Pericardium fibroblast (primary cell): ENCODE results near the genes SERPINA7, NUP62CL and ALG13.

DNA sequence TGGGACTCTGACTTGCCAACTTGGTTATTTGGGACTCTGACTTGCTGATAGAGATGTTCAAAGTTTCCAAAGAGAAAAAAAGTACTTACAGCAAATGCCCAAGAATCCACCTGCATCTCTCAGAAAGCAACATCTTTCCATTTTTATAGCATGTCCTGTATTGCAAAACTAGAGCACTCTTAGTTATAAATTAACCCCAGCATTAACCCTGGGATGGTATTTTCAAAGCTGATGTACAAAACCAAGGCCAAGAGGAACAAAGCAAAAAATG is at the start of gene SERPINA7:
TSS of gene SERPINA7 (minus strand) at position 119 of the 271 bp plus-strand sequence.
- RAMPAGE, long total RNA = no peak

- RAMPAGE, long total RNA = no peak
Observed at GRCh38 chrX:106780556-106781051, 21.9 kb upstream of the TBC1D8B start.

GRCh38 chrX:106912823-106913125 is 7.4 kb upstream of the CLDN2 start:
- RAMPAGE, long total RNA = no peak

DNA sequence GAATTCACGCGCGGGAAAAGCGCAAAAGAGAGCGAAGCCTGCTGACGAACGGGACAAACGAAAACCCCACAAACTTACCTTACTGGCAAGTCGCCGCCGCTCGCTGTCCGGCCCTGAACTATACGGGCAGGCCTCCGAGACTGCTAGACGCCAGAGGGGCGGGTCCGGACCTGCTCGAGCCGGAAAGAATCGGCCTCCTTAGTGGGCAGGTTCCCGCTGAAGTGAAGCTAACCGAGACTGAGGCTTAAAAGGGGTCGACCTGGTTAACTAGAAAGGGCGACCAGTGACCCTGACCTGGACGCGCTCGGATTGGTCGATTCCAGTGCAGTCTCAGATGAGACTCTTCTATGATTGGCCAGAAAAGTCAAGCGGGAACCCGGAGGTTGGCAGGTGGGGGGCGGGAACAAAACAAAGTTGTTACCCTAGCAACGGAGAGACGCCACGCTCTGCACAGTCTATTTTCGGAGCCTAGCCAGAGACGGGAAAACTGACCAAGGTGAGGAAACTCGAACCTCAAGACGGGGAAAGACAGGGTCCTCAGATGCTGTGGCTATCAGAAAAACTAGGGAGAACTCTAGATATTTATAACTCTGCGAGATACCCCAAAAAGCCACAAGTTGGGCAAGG is at the start of gene NUP62CL:
TSS of gene NUP62CL (minus strand) at position 239 of the 627 bp plus-strand sequence.
- RAMPAGE, long total RNA = no peak

- RAMPAGE, long total RNA = no peak
Observed at GRCh38 chrX:107759414-107760328, 15.9 kb downstream of the TSC22D3 start.

- RAMPAGE, long total RNA = no peak
Observed at GRCh38 chrX:107776868-107777641, 478 bp upstream of the NCBP2L start.

DNA sequence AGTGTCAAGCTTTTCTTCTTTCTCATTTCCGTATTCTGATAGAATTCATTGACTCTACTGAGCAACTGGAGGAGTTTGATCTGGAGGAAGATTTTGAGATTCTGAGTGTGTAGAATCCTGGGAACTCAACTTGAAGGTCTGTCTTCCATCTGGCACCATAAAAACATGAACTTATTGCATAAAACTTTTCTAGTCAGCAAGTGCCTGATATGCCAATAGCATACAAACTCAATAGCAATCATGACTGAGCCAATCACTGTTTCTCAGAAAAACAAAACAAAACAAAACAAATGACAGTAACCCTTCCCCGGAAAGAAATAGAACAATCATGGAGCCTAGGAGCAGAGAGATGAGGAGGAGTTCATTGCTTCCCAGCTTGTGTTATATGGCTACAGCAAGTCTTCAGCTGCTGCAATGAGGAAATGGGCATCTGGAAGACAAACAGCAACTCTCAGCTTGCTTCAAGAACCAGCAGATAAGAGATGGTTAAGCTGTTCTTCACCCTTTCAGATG is 62.1 kb downstream of the ATG4A start:
- RAMPAGE, long total RNA = no peak

DNA sequence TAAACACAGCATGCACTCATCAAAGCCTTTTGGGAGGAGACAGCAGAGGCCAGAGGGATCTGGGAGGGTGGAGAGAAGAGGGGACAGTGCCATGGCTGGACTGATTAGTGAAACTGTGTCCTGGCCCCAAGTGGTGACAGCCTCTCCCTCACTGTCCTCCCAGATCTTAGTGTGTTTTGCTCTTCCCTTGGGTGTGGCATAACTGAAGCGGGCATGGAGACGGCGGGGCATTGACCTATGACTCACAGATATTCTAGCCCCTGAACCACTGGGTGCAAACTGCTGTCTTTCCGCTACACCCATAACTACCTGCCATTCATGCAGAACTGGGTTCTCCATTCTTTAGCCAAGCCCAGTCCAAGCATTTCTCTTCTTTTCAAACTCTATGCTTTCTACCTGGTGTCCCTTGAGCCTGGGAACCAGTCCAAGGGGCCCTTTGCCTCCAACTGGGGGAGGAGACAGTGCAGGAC is 67.4 kb downstream of the ATG4A start:
- RAMPAGE, long total RNA = no peak

GRCh38 chrX:108735144-108735582 is 1.2 kb downstream of the IRS4 start:
- RAMPAGE, long total RNA = no peak

GRCh38 chrX:109689135-109689763 is 43.8 kb downstream of the ACSL4 start:
- RAMPAGE, long total RNA = no peak

- RAMPAGE, long total RNA = no peak
Observed at GRCh38 chrX:109707301-109707673, 25.8 kb downstream of the ACSL4 start.

DNA sequence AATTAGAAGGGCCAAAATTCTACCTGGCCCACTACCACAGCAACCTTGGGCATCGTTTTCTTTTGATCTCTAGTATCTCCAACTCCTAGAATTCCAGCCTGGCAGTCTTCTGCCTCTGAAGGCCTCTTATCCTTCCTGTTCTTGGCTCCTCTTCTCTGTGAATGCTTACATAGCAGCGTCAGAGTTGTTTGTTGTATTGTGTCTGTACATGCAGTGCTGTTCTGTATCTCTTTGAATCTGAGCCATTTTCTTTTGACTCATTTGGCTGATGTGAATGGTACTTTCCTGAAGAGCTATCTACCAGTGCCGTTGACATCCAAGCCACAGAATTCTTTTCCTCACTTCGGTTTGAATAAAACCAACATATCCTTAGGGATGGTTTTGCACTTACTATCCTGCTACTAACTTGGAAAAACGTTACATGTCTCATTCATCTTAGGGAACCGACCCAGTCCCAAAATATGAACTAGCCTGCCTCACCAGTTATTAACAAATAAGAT is 79.3 kb downstream of the TMEM164 start:
- RAMPAGE, long total RNA = no peak

- RAMPAGE, long total RNA = no peak
Observed at GRCh38 chrX:111098791-111099198, 2.8 kb downstream of the PAK3 start.

DNA sequence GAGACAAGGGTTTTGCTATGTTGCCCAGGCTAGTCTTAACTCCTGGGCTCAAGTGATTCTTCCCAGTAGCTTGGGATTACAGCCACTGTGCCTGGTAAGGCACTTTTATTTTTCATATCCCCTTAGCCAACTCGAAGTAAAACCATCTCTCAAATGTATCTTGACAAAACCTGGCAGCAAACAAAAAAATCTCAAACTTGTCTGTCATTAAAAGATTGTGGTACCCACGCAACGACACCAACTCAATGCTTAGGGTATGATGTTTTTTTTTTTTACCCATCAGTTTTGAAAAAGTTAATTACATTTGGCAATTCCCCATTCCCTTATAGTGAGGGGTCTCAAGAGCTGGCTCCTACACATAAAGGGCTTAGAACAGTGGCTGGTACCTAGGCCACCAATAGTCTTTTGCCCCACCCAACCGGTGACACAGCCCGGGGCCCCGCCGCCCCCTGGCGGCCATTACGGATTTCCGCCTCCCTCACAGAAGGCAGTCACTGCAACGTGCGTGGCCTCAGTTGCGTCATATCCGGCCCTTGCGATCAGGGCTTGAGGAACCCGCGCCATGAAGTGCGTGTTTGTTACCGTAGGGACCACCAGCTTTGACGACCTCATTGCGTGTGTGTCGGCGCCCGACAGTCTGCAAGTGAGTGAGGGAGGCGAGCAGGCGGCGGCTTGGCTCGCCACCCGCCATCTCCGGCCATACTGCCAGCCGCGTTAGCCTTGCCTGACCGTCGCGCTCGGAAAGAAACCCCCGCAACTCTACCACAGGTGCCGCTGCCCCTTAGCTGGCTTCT is at the start of gene ALG13:
TSS of gene ALG13 (plus strand) at position 514 of the 794 bp plus-strand sequence.
- RAMPAGE, long total RNA = start-site peak on the plus strand centred at position 565 of the sequence, 91 bp wide, 353 and 626 reads in 2 replicates

DNA sequence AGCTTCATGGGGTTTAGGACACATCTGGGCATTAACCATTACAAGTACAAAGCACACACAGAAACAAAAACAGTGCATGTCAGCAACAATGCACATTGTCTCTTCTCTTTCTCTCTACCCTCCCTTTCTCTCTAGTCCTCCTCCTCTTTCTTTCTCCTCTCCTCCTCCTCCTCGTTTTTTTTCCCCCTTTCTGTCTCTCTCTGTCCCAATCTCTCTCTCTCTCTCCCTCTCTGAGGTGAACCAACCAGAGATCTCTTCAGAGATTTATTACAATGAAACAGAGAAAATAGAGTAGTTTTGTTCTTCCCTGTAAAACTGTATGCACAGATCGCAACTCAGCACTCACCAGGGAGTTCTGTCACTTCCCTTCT is 54.3 kb upstream of the LHFPL1 start:
- RAMPAGE, long total RNA = no peak

DNA sequence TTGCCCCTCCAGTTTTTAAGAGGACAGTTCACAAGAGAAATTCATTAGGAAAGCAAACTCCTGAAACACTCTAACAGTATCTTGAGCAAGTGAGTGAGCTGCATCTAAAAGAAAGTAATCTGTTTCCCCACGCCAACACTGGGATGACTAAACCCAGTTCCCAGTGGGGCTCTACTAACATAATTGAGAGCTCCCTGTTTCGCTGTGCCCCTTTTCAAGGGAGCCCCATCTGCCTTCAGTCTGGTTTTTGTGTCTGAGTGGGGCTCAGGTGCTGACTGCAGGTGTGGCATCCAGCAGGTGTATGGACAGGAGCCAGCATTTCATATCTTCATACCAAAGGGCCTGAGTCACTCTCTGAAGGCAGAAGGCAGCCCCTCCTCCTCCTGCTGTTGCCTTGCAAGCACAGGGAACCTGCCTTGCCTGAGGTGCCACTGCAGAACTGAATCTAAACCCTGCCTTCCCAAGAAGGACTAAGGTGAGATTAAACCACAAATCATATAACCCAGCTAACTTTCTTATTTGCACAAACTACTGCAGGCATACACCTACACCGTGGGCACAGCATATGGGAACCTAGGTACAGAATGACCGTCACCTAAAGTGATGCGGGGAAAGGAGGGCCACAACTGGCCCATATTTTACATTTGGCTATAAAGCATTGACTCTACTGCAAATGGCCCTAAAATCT is 7.9 kb downstream of the AMOT start:
- RAMPAGE, long total RNA = no peak

- RAMPAGE, long total RNA = no peak
Observed at GRCh38 chrX:114606665-114607181, 22.8 kb downstream of the HTR2C start.

DNA sequence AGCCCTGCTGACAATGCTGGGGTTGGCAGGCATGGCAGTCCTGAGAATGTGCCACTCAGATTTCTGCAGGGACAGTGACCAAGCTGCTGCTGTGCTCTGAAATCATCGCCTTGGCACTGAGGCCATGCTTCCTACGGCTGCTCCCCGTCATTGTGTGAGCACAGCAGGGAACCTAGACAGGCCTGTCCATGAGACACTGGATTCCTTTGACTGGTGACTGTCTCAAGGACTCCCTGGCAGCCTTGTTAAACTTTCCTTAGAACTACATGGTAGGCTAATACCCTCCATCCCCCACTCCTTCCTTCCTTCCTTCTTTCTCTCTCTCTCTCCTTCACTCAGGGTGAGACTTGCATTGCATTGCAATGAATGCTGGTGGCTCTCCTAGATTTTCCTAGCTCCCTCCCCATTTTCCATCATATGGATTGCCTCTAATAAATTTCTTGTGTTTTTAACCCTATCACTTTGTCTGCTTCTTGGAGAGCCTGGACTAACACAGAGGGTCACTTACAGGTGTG is 111.5 kb downstream of the LUZP4 start:
- RAMPAGE, long total RNA = no peak

GRCh38 chrX:115600476-115601405 is 39.8 kb downstream of the PLS3 start:
- RAMPAGE, long total RNA = no peak

DNA sequence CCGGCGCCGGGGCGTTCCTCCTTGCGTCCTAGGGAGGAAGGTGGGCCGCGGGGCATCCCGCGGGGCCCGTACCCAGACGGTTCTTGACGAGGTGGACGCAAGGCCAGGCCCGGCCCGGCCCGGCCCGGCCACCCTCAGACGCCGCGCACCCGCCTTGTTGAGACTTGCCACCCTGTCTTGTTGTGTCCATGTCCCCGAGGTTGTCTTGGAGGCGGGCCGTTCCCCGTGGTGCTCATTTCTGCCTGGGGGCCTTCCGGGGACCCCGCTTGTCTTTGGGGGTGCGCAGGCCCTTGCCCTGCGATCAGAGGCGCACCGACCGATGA is 282.0 kb upstream of the AGTR2 start:
- RAMPAGE, long total RNA = no peak